Neural progenitor cell (in vitro differentiated cells): ENCODE results near the genes UBN2 and KLRG2.

DNA sequence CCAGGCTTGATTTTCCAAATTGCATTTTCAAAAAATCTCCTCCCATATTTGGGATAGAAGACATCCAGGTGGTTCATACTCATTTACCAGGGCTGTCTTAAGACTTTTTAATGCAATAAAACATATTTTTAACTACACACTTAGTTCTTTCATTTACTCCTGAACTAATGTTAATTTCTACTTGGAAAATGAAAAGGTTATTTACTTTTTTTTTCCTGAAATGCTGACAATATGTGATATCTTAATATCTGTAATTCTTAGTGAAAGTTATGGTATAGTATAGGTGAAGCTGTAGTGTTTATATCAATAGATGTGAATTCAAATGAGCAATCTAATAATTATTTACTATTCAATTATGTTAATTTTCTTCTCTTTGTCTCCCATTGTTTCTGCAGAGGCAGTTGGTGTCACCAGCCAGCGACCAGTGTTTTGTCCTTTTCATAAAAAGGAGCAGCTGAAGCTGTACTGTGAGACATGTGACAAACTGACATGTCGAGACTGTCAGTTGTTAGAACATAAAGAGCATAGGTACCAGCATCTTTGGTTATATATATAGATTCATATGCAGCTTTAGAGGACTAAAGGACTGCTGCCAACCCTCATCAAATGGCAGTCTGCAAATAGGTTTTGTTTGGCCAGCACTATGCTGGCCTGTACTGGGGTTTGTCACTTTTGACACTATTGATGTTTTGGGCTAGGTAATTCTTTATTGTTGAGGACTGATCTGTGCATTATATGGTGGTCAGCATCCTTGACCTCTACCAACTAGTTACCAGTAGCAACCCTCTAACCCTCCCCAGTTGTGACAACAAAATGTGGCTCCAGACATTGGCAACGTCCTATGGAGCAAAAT lies 59.0 kb downstream of the TRIM24 start:
- RAMPAGE, long total RNA = no peak

DNA sequence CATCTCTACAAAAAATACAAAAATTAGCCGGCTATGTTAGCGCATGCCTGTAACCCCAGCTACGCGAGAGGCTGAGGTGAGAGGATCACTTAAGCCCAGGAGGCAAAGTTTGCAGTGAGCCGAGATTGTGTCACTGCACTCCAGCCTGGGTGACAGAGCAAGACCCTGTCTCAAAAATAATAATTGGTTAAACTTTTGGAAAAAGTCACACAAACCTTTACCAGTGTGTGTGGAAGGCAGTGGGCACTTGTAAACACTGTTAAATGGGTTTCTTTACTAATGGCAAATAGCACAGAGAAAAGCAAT lies 117.8 kb downstream of the SVOPL start:
- RAMPAGE, long total RNA = no peak

- RAMPAGE, long total RNA = no peak
These were observed 37.3 kb downstream of the SVOPL start for GRCh38 chr7:138663490-138664645.

- RAMPAGE, long total RNA = no peak
These were observed 11.8 kb upstream of the TMEM213 start for GRCh38 chr7:138786106-138786336.

GRCh38 chr7:139054107-139054588 lies 18.3 kb upstream of the ZC3HAV1L start:
- RAMPAGE, long total RNA = no peak

DNA sequence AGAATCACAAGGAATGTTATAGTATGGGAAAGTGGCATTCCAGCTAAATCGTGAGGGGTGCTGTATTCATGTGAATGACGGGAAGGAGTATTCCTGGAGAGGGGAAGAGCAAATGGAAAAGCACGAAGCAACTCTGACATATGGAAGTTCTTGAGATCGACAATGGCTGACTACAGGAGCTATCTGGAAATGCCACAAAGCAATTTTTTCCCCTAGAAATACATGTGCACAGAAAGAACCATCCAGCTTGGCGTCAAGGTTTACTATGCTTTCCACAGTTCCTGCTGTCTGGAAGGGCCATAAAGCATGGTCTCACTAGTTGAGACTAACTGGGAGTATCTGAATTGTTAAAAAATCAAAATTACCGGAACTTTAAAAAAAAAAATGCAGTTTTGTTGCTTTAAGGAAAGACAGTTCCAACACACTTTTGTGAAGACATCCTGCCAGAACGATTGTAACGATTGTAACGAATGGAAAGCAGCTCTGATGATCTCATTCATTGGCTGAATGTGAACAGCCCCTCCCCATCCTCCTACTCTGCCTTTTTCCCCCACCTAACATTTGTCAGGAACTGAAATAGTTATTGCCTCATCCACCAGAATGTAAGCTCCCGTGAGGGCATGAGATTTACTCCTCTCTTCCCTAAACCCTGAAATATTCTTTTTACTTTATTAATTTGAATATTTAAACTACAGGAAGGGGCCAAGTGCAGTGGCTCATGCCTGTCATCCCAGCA lies 23.0 kb upstream of the ZC3HAV1L start:
- RAMPAGE, long total RNA = no peak

DNA sequence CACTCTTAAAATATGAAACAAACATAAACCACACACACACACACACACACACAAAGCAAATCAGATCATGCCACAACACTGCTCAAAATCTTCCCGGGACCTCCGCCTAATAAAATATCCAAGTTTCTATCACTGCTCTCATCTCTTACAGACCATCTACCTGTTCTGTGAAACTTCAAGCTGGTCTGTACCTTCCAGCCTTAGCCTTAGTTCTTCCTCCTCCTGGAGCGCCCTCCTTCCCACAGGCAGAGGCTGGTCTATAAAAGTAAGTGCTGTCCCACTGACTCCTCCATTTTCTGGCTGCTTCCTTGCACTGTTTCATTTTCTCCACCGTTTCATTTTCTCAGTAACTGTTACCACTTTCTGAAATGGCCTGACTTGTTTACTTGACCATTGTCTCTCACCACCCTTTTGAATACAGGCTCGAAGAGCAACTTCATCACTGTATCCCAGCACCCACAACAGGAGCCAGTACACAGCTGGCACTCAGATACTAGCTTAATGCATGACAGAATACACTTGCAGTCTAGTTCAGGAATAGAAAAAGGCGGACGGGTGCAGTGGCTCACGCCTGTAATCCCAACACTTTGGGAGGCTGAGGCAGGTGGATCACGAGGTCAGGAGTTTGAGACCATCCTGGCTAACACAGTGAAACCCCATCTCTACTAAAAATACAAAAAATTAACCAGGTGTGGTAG lies 26.5 kb upstream of the ZC3HAV1L start:
- RAMPAGE, long total RNA = no peak

DNA sequence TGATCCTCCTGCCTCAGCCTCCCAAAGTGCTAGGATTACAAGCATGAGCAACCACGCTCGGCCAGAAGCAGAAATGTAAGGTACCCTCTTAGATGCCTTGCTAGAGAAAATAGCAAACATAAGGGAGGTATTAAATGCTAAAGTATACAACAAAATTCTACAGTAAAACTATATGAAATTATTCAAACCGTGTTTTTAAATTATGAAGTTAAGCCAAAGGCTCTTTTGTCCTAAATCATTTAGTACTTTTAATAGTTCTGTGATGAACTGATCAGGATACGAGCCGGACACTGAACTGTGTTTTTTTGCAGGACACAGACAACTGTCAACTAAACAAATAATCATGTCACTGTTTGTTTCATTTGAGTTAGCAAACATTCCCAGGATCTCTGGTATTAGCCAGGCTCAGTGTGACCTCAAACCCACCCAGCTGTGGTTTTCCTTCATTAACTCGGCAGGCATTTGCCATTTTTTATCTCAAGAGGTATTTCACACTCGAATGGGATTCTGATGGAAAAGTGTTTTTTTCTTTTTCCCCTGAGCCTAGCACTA lies 33.8 kb downstream of the ZC3HAV1 start:
- RAMPAGE, long total RNA = no peak

DNA sequence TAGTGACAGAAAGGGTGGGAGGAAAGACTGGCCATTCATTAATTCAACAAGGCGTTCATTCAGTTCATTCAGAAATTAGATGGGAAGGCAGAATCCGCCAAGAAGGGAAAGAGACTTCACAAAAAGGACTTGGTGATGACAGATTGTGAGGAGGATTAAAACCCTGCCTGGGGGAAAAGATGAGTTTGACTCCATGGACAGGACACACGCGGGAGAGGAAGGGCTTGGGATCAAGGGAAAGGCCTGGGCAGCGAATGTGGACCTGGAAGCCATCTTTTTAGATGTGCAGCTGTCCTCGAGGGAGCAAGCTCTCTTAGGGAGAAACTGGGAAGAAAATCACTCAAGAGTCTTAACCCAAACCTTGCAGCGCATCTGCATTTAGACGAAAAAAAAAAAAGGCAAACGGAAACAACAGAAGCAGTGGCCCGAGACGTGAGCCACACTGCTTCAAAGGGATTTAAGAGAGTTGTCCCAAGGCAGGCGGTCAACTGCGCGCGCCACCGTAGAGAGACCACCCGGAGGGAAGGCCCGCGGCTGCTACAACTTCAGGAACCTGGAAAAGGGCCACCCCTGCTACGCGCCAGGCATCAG lies 1.5 kb downstream of the ZC3HAV1 start:
- RAMPAGE, long total RNA = no peak

DNA sequence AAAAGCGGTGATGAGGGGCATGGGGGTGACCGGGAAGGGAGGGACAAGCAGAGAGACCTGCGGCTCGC lies 1.2 kb downstream of the ZC3HAV1 start:
- RAMPAGE, long total RNA = no peak

DNA sequence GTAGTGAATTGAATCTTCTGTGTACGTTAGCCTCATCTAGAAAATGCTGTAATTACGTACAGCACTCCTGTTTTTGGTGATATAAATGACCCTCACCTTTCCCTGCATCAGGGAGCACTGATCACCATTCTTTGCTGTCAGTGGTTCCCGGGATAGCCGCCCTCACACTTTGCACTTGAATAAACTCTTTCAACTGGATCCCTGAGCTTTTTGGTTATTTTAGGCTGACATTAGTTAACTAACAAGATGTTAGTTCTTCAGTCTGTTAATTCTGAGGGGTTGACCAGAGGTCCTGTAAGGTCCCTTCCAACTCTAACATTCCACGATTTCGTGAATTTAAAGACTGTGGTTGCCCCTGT lies 693 bp upstream of the TTC26 start:
- RAMPAGE, long total RNA = no peak

DNA sequence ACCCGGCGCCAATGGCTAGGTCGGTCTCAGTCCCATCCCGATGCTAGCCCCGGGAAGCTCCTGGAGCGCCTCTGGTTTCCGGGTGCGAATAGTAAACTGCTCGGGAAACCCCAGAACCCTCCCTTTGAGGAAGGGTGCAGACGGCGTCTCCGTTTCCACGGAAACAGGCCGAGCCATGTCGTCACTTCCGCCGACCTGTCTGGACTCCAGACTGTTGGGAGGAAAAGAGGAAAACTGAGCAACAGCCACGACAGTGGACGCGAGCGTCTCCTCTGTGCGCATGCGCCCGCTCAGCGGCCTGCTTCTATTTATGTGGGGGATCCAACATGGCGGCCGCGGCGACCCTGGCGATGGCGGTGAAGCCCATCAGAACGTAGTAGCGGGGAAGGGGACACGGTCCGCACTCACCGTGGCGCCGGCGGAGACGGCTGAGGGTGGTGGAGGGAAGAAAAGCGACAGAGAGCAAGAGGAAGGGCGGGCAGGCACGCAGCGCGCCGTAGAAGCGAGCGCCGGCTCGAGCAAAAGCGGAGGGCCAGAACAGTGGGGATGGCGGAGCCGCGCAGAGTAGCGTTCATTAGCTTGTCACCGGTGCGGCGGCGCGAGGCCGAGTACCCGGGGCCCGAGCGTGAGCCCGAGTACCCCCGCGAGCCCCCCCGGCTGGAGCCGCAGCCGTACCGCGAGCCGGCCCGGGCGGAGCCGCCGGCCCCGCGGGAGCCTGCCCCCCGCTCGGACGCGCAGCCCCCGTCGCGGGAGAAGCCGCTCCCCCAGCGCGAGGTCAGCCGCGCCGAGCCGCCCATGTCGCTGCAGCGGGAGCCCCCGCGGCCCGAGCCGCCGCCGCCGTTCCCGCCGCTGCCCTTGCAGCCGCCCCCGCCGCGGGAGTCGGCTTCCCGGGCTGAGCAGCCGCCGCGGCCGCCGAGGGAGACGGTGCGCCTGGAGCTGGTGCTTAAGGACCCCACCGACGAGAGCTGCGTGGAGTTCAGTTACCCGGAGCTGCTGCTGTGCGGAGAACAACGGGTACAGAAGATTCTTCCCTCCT lies at the start of gene UBN2:
TSS of gene UBN2 (plus strand) at position 299 of the 1,036 bp plus-strand sequence.
- RAMPAGE, long total RNA = no peak

GRCh38 chr7:139288097-139288463 lies 53.1 kb upstream of the FMC1 start:
- RAMPAGE, long total RNA = no peak

DNA sequence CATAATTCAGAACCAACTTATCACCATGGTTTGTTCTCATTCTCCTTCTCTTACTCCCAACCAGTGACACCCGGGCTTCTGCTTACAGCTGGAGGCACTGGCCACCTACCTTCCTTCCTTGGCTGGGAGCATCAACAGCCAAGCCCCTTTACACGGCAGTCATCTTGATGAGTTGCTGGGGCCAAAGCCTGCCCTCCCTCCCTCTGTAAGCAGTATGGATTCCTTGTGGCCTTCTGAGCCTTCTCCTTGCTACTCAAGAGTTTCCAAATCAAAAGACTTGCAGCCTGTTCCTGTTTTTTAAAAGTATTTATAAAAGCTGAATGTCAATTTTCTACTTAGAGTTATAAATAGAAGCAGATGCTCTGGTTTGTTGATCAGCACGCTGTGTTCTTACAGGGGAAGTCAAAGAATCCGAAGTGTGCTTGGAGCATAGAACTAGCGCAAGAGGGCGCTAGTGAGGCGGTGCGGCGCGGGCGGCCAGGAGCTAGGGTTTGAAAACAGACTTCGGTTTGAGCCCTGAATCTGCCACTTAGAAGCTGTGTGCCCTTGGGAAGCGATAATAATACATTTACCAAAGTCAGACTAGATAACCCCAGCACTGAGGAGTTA lies 49.1 kb downstream of the KLRG2 start:
- RAMPAGE, long total RNA = no peak

GRCh38 chr7:139483469-139484111 lies at the start of gene KLRG2:
Gene KLRG2 (minus strand): TSS chr7:139483673.
- RAMPAGE, long total RNA = no peak

DNA sequence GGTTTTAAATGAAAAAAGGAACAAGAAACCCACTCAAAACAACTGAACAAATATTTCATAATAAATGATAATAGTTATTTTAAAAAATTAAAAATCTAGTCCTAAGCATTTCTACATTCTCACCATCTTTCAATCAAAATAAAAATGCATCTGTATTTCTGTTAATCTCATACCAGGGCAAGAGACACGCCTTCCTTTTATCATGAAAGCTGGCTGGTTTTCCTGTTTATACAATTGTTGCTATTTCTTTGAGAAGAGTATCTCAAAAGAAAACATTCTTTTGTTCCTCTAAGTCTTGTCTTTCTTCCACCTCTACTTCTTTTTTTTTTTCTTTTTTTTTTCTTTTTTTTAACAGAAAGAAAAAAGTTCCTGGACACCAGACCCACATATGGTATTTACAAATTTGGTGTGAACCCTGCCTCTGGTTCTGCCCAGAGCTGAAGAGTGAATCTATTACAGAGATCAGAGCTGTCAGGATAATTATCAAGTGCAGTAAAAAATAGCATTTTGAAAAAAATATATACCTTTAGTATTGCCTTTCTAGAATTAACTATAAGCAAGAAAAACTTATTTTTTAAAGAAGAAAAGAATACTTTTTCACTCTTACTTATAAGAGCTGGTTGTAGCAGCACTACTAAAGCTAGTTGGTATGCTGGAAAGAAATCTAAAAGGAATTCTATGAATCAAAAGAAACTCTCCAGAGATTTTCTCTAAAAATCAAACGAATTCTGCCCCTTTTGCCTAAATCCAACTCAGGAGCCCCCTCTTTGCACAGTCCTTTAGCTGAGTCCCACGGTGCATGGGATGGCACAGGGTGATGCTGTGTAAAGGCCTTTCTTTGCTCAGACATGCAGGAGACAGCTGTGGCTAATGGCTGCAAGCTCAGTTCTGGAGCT lies 42.1 kb downstream of the CLEC2L start:
- RAMPAGE, long total RNA = no peak

GRCh38 chr7:139643809-139644607 lies 120.5 kb downstream of the CLEC2L start:
- RAMPAGE, long total RNA = no peak

GRCh38 chr7:139648241-139649596 lies 125.2 kb downstream of the CLEC2L start:
- RAMPAGE, long total RNA = no peak

GRCh38 chr7:139719922-139721235 lies 57.4 kb downstream of the HIPK2 start:
- RAMPAGE, long total RNA = no peak

DNA sequence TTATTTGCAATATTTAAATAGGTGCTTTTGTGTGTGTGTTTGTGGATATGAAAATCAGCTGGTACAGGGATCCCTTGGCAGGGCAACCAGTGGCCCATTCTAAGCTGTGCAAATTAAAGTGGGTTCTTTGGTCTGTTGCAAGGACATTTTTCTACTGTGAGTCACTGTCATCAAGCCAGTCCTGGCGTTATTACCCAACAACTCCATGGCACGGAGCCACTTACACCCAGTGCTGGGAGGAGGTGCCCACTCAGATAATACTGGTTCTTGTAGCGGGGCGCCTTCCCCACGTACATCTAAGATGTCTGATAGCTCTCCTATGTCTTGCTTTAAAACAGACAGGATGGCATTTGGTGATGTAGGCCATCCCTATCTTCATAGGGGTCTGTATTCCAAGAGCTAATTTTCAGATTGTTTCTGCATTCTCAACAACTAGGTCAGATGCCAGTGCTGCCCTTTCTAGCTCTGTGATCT lies 45.6 kb downstream of the HIPK2 start:
- RAMPAGE, long total RNA = no peak